ENCODE measurements around a stretch of chr11.

- PRO-cap = no peak
Observed at GRCh38 chr11:130181045-130182319, 21.9 kb downstream of the ST14 start.

- PRO-cap = no peak
Observed at GRCh38 chr11:130209225-130209774, 49.7 kb downstream of the ST14 start.

- PRO-cap = no peak
Observed at GRCh38 chr11:130315408-130315715, 645 bp upstream of the ZBTB44 start.

DNA sequence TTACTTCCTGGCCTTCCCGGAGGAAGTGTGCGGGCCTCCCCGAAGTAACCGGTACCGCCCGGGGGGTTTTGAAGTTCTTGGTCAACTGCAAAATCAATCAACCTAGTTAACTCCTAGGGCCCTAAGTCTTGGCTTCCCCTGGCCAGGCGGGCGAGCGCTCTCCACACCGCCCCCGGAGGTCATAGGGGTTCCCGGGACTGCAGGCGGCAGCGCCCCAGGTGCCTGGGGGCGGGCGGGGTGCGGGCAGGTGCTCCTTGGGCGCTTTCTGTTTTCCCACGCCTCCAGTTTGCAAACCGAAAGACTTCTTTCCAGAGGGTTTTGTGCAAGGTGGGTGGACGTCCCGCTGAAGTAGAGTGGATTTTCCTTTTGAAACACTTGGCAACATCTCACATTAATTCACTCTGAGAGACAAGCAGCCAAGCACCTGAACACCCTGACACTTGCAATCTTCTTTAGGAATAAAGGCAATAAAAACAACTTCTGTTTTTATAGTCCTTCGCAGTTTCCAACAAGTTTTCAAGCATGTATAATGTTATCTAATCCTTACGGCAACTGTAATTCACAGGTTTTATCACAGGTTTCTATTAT is 1.1 kb upstream of the ZBTB44 start:
- PRO-cap = no peak

- PRO-cap = no peak
Observed at GRCh38 chr11:130408054-130408390, 20.4 kb downstream of the ADAMTS8 start.

DNA sequence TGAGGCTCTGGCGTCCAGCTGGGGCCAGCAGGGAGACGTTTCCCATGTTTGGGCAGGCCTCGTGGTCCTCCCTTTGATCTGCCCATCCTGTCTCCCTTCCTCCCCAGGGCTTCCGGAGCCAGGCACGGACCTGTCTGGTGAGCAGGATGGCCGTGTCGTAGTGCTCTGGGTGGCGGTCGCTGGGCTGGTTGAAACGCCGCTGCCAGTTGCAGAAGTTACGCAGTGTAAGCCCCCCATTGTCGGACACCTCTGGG is 9.6 kb downstream of the ADAMTS8 start:
- PRO-cap = no peak

DNA sequence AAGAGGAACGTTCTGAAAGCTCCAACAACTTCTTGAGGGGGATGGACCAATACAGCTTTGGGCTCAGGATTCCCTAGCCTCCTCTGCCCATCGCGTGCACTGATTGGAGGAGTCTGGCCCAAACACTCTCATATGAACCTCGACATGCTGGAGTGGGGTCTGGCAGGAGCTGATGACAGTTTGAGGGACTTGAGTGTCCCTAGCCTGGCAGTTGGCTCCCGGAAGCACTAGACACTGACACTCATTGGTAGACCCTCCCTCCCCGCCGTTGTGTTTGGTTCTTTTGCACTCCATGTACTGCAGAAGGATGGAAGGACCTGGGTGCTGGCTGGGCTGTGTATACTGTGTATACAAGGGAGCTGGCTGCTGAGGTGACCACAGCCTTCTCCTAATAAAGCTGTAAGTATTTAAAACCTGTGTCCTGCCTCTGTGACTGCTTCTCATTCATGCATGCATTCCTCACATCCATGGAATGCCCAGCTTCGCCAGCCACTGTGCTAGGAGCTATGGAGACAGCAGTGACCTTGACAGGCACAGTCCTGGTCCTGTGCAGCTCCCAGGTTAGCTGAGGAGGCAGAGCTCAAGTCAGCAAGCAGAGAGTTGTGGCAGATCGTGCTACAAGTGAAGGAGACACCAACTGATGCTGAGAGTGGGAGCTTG is 27.9 kb downstream of the ADAMTS15 start:
- PRO-cap = no peak

DNA sequence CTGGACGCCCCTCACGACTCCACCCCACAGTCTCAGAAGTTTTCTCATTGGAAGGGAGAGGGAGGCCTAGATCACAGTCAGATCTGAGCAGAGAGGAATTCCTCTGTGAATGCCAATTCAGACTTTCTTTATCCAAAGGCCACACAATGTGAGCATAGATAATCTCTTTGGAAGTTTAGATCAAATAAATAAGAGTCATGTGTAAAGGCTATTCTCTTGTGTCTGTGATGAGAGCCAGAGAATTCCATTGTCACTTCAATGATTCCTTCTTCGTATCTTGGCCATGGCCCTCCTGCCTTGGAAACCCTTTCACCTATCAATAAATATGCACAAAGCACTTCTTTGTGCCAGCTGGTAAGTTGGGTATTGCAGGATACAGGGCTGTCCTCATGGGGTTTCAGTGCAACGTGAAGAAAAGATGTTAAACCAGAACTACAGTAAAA is 142.9 kb downstream of the SNX19 start:
- PRO-cap = no peak

- PRO-cap = no peak
Observed at GRCh38 chr11:130896948-130898459, 18.8 kb downstream of the SNX19 start.

GRCh38 chr11:133082579-133083661 is 449.4 kb downstream of the OPCML start:
- PRO-cap = no peak

GRCh38 chr11:133246559-133246904 is 285.8 kb downstream of the OPCML start:
- PRO-cap = unidirectional peak, minus-strand start at chr11:133246702

DNA sequence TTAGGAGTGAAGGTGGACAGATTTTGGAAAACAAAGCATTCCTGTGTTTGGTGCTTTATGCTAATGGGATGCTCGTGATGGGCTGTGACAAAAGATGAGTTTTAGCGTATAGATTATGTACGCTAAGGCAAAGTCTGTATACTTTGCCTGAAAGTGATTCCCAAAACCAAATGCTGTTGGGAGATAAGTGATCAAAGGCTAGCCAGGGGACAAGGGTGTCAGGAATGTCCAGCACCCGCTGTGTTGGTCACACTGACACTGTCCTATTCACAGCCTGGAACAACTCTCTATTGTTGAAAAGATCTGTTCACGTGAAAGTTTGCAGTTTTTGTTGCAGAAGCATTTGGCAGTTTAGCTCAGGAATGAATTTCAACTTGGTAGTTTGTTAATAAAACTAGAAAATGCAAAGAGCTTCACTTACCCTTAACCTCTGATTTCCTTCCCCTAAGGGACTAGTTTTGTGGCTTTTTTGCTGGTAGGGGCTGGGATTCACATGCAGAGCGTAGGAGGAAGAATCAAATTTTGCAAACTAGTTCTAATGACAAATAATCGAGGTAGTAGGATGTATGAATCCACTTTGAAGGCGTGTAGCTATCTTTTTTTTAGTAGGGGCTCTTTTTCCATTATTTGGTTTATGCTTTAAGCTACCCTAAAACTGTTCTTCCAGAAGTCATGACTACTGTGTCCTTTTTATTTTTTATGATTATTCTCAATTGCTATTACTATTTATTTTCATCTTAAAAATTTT is 1.7 kb downstream of the JAM3 start:
- PRO-cap = no peak

GRCh38 chr11:134236450-134237593 is 12.4 kb downstream of the VPS26B start:
- PRO-cap = no peak

DNA sequence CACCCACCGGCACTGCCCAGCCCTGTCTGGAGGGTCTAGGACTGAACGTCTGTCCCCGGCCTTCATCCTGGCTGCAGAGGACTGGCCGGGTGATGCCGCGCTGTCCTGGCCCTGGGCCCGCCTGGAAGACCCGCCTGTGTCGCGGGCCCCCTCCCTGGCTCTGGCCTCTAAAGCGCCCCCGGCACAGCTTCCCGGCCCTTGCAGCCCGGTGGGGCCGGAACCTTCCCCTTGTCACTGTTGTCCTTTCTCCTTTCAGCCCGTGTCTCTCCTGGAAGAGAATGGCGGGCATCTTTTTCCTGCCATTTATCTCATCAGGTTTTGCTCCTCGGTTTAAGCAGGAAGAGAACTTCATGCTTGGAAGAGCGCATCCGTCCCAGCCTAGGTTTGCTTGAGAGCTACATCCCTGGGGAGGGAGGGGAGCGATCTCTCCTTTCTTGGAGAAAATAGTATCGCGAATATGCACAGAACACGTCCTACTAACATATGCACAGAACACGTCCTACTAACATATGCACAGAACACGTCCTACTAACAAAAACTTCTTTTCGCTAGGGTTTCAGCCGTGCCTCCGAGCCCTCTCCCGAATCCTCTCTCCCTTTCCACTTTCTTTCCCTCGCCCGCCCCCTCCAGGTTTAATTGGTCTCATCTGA is 1.0 kb downstream of the GLB1L3 start:
- PRO-cap = no peak